A172 (cell line): ENCODE measurements around the genes ZNF184, ZNF165, ZKSCAN3, OR2J3, GABBR1 and HLA-F.

- RAMPAGE, long total RNA: start-site peak on the minus strand at chr6:27472846-27472944, 7 and 14 reads in 2 replicates; start-site peak on the minus strand at chr6:27473029-27473129, 17 and 23 reads in 2 replicates
Measured at GRCh38 chr6:27472605-27473439, at the start of gene ZNF184. ZNF184 (minus strand) TSS chr6:27473105.

DNA sequence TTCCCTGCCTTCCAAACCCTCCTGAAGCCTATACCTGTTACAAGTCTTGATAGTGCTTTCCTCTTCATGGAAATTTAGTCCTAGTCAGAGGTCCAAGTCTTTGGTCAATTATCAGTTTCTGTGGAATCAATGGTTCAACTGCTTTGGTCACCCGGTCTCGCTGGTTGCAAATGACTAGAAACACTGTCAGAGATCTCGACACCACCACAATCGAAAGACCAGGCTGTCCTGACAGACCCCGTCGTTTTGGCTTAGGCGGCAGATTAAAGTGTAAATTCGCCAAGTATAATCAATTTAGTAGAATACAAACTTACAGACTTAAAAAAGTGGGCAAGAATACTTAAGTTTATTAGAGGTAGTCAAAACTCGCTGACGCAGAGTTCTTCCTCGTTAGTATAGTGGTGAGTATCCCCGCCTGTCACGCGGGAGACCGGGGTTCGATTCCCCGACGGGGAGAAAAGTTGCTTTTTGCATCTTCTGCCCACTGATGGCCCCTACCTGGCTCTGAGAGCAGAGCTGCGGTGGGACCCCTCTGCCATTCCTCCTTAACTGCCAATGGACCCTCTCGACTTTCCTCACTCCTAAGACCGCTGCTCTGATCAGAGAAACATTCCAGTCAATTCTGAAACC, 30.6 kb upstream of the ZNF184 start:
- RAMPAGE, long total RNA: no peak

DNA sequence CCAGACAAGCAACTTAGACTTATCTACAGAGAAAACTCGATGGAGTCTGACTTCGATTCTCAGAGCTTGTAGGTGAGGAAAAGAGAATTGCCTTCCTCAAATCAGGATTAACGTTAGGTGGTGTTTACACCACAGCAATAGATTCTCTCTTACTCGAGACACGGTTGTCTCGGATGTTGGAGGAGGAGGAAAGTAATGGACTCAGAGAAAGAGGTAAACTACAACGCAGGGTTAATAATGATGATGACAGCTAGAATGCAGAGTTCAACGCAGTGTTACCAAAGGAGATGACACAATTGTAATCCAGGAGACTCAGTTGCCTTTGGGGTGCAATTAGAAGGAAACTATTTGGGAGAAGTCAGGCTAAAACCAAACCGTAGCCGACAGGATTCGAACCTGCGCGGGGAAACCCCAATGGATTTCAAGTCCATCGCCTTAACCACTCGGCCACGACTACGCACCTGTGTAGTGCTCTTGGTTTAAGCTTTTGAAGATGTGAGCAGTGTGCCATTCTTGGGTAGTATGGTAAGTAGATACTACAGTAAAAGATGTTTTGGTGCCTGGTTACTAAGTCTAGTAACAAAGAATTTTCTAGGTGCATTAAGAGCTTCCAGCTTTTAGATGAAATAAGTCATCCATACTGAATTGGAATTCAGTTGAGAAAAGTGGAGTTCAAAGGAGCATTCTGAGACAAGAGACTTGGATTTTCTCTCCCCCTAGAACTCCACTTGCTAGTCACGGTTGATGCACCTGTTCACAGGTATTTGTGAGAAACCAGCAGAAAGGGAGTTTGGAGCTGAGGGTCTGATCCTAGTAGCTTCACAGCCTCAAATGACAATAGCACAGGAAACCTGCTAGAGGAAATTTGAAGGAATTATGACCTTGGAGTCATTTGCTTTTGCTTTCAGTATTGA, 32.8 kb upstream of the ZNF184 start:
- RAMPAGE, long total RNA: no peak

DNA sequence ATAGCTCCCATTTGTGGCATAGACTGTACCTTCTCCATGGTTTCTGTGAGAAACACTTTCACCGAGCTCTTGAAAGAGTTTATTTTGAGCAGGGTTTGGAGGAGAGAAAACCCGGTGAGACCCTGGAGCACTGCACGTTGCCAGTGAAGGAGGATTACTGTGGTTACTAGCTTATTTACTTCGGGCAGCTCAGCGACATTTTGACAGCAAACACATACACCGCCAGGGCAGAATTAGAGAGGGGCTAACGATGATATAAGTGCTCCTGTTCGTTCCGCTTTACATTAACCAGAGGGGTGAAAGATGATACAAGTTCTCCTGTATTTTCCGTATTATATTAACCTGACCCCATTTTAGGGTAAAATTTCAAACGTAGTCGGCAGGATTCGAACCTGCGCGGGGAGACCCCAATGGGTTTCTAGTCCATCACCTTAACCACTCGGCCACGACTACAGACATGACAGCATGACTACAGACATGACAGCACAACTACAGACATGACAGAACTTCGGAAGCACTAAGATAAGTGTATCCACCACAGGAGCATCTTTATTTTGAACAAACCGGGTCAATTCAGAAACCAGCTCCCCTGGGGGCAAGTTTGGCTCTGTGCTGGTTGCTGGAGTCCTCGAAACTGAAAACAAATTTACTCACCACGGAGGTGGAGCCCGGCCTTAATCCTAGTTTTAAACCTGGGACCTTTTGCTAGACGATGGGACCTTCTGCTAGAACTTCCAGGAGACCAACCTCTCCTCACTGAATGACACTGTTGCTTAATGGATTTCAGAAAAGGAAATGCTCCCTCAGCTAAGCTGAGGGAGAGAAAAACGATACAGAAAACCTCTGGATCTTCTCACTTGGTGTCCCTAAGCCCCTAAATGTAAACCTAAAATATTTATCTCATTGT, 80.4 kb upstream of the ZNF184 start:
- RAMPAGE, long total RNA: no peak

DNA sequence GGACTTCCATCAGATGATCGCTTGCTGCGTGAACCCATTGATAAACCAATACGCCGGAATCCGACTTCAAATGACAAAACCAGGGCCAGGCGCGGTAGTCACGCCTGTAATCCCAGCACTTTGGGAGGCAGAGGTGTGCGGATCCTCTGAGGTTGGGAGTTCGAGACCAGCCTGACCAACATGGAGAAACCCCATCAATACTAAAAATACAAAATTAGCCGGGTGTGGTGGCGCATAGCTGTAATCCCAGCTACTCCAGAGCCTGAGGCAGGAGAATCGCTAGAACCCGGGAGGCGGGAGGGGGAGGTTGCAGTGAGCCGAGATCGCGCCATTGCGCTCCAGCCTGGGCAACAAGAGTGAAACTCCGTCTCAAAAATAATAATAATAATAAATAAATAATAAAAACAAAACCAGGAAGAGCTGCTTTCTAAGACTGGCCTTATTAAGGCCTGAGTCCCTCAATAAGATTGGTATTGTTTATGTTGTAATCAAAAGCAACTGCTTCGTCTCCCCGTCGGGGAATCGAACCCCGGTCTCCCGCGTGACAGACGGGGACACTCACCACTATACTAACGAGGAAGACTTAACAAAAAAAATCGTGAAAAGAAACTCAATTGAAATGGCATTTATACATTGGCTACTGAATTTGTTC, 110.2 kb upstream of the ZNF184 start:
- RAMPAGE, long total RNA: no peak

DNA sequence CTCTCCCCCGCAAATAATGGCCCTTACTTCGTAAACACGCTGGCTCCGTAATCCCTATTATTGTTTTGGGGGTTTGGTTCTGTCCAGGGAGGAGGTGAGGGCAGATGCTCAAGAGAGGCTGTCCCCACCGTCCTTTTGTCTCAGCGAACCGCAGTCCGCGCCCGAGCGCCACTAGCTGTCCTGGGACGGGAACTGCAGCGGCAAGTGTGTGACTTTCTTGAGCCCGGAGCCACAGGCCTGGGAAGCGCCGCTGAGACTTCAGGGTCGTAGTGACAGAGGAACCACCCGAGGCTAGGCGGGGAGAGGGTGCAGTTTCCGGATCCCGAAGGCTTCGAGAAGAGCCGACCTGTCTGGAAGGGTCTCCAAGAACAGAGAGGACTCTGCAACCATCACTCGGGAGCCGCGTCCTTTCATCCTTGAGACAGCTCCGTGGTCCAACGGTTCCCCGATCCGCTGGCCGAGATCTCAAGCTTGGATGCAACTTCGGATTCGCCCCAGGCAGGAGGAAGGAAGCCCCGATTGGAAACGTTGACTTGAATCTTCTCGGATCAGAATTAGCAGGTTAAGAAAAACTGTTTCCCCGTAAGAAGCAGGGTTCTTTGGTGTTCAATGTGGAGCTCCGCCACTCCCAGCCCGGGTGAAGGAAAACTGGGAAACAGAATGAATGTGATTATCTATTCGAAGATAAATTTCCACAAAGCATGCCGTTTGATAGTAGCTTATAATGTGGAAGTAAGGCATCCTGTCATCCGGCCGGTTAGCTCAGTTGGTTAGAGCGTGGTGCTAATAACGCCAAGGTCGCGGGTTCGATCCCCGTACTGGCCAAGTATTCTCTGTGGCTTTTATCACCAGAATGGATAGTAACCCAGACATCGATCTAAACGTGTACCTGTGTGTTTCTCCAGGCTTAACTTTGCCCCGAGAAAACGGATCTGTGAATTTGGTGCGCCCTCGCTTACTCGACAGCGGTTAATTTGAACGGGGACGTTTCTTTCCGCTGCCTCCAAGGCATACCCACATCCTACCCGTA, 120.0 kb downstream of the H2BC13 start:
- RAMPAGE, long total RNA: no peak

- RAMPAGE, long total RNA: no peak
Measured at GRCh38 chr6:27834805-27835316, 3.3 kb downstream of the H2AC15 start.

GRCh38 chr6:27839433-27840411, 1.4 kb downstream of the H2BC15 start:
- RAMPAGE, long total RNA: no peak

GRCh38 chr6:28079761-28080662, at the start of gene ZNF165:
ZNF165 (plus strand) TSS chr6:28080568.
- RAMPAGE, long total RNA: no peak

DNA sequence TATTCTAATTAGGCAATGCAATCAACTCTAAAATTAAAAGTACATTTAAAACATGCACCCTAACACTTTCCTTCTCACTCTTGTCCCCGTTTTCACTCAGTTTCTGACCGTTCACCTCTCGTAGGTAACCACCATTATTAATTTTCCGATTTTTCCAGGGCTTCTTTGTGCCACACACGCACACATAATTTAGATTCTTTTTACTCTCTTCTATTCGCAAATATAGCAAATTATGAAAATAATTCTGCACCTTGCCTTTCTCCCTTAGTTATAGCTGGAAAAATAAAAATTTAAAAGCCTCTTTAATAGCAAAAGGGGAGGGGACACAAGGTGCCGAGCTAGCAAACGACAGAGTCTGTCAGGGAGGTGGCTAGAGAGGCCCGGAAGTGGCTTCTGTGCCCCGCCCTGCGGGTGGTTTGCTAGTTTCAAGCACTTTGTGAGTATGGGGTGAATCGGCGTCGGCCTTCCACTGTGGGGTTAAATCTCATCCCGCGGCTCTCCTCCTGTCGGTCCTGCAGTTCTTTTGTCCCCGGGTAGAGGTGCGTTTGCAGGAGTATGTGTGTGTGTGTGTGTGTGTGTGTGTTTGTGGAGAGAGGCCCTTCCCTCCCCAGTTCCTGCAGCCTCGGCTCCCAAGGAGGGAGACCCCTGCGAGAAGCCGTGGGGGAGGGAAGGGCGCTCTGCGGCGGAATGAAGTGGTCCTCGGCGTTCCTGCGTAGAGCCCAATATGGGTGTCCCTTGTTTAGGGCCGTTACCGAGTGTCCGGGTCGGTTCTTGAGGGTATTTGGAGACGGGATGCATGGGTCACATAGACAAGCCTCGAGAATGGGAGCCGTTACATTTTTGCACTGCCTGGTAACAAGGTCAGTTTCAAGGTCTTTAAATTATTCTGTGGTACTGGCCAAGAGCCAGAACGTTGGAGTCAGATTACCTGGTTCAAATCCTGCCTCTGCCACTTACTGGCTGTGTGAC, at the start of gene ZKSCAN3:
ZKSCAN3 (plus strand) TSS at position 419 of the 969 bp plus-strand sequence.
- RAMPAGE, long total RNA: no peak

DNA sequence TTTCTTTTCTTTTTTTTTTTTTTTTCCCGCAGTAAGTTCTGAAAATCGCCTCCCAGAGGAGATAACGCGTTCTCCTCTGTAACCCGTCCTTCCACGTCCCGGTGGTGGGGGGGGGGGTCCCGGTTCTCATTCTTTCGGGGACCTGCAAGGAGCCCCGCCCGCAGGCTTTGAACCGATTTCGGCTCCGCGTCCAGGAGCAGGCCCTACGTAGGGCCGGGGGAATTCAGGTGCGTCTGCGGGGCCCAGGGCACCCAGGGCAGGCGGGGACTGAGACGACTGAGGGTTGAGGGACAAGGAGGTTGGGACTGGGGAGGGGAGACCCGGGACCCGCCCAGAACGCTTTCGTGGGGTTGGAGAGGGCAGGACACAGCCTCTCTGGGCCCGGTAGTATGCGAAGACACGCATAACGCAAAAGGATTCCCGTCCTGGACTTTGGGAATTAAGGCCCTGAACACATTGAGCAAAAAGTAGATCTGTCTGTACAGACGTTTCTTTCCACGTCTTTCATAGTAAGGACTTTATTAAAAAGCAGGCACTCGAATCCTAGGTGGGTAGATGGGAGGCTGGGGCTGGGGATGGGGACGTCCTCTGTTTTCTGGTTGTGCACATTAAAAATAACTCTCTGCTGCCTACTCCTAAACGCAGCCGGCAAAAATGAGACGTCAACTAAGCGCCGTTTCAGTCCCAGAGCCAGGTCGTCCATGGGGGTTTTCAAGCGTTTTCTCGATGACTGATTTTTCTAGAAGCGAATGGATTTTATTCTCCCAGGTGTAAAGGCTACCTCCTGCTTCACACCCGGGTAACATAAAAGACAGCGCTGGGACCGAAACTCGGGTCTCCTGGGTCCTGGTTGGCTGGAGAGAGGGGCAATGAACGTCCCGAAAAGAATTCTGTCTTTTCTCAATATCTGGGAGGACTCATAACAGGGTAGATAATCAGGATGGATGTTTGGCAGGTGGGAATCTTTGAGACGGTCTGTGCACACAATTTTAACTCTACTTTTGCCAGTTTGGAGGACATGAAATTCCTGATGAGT, 25.5 kb downstream of the GPX6 start:
- RAMPAGE, long total RNA: no peak

DNA sequence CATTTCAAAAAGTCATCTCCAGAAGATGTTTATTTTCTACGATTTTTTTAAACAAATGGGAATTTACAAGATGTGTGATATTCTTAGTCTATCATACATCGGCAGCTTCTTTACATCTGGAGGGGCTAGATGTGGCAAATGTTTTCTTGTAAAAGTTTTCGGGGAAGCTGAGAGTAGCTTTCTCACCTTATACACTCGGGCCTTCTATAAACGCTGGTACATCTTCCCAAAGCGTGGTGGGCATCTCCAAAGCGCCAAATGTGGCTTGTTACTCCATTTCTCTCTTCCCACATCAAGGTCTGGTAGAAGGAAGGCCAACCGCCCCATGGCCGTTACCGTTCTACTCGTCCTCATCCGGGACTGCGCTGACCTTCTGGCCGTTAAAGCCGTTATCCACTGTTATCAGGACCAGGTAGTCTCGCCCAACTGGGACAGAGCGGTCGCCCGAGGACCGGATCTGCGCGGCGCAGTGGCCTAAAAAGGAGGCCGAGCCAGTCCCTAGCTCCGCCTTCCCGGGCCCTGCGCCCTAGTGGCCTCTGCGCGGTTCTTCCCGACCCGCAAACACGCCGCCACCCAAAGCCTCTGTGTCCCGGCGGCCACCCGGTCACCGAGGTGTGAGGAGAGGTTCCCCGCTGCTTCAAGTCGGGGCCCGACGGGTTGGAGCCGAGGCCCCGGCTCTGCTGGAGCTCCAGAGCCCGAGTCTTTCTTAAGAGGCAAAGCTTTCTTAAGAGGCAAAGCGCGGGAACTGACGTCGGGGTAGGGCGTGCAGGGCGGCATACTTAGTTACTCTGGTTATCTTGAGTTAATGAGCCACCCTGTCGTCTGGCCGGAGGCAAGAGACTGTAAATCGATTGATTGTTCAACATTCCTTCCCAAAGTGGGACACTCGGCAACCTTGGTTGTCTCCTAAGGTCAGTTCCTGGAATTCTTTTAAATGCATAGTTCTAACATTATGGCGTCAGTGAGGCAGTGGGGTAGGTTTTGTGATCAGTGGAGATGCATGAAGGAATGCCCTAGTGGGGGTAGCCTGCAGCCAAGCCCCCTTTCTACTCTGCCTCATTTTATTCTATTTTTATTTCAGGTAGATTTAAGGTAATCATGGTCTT, 29.1 kb upstream of the SCAND3 start:
- RAMPAGE, long total RNA: no peak

- RAMPAGE, long total RNA: no peak
Measured at GRCh38 chr6:28865965-28866180, 57.9 kb downstream of the TRIM27 start.

DNA sequence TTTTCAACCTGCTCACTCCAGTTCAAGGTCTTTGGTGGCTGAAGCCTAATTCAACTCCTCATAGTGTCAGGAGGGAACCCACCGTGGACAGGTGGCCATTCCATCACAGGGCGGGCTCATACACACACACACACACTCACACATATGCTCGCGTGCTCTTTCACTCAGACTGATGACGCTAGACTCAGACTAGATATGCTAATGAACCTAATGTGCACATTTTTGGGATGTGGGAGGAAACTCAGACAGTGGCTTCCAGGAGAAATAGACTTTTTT, 56.7 kb downstream of the TRIM27 start:
- RAMPAGE, long total RNA: no peak

- RAMPAGE, long total RNA: no peak
Measured at GRCh38 chr6:28885285-28885689, 38.5 kb downstream of the TRIM27 start.

DNA sequence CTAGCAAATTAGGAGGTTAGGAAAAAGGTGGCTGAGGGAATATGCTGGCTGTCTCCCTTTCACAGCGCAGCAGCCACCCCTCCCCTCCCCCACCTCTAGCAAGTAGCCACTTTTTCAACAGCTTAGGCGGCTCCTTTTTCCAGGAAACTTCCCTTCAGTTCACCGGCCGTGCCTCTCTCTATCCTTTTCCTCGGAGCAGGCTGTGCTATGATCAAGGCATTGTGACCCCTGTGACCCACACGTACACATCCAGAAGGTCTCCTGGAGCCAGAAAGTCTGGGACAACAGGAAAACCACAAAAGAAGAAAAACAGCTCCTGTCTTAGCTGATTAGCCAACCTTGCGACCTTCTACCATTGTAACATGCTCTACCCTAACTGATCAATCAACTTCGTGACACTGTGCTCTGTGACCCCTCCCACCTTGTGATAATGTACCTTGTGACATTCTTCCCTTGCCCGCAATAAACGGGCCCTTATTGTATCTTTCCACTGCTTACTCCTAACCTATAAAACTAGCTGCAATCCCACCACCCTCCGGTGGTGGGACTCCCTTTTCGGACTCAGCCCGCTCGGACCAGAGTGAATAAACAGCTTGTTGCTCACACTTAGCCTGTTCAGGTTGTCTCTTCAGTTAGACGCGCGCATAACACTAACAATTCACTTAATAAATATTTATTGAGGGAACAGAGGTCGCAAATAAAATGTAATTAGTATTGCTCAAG, 24.2 kb downstream of the ZNF311 start:
- RAMPAGE, long total RNA: no peak

DNA sequence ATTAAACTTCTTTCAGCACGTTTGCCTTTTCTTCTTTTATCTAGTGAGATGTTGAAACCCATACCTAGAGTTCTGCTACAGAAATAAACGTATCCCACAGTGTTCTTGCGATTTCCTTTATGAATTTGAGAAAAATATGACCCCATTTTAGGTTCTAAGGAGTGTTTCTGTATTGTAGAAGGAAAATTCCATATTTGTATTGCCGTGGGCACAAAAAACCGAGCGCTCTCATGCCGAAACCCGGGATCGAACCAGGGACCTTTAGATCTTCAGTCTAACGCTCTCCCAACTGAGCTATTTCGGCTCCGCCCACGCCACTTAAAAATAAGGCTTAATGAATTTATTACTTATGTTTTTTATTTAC, 23.7 kb downstream of the ZNF311 start:
- RAMPAGE, long total RNA: no peak

DNA sequence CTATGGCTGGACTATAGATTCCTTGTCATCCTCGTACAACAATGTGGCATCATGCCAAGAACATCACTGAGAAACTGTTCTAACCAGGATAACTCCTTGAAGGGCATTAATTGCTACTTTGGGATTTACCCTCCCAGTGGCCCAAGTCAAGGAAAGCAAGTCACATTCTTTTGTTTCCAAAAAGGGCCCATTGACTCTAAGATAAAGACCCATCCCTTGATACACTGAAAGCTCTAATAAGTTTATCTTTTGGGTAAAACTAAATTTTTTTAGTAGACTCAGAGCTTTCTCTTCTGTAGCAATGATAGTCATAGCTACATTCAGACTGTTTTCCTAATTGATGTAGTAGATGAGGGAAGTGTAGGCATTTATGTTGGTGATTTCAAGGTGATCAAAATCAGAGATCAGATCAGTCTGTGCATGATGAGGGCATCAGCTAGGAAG, at the start of gene OR2J3:
OR2J3 (plus strand) TSS at position 283 of the 444 bp plus-strand sequence.
- RAMPAGE, long total RNA: no peak

DNA sequence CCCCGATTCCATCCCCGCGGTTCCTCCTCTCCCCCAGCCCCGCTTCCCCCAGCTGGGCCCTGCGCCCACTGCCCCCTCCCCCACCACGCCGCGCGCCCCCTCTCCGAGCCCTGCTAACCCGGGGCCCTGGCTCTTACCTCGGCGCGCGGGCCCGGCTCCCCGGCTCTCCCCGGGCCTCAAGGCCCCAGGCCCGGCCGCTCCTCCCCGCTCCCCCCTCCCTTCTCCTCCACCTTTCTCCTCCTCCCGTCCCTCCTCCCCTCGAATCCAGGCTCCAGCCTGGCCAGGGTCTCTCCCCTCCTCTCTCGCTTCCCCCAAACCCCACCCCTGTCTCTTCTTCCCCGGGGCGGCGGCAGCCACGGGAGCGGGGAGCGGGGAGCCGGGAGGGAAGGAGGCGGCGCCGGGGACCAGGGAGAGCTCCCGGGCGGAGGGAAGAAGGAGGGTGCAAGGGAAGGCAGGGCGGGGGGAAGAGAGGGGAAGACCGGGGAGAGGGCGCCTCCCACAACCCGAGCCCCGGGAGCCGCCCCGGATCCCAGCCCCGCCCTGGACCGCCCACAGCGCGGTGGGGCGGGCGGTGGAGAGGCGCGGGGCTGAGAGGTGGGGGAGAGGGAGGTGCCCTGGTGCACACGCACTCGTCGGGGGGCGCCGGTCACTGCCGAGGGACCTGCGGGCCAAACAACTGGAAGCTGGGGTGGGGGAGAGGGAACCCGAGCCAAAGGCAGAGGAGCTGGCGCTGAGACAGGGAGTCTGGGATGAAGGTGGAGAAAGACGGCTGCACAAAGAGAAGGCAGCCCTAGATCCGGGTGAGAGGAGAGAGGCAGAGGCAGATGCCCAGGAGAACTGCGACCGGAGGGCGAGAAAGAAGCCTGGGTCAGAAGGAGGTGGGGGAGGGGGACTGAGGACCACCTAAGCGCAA, at the start of gene GABBR1:
GABBR1 (minus strand) TSS at position 471 of the 913 bp plus-strand sequence.
- RAMPAGE, long total RNA: no peak

DNA sequence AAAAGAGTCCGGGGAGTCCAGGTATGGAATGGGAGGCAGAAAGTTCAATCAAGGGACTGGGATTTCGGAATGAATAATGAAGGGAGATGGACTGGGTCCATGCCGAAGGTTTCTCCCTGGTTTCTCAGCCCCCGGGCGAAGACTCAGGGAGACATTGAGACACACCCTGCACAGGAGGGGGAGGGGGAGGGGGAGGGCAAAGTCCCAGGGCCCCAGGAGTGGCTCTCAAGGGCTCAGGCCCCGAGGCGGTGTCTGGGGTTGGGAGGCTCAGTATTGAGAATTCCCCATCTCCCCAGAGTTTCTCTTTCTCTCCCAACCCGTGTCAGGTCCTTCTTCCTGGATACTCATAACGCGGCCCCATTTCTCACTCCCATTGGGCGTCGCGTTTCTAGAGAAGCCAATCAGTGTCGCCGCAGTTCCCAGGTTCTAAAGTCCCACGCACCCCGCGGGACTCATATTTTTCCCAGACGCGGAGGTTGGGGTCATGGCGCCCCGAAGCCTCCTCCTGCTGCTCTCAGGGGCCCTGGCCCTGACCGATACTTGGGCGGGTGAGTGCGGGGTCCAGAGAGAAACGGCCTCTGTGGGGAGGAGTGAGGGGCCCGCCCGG, at the start of gene HLA-F:
HLA-F (plus strand) TSS at position 455 of the 607 bp plus-strand sequence.
- RAMPAGE, long total RNA: no peak